ENCODE measurements around the genes TIGAR, C12orf4 and DYRK4.

GRCh38 chr12:3214345-3215383, 137.5 kb downstream of the TSPAN9 start:
- PRO-cap, result no peak

GRCh38 chr12:3299939-3300673, 190.9 kb upstream of the PRMT8 start:
- PRO-cap, result no peak

DNA sequence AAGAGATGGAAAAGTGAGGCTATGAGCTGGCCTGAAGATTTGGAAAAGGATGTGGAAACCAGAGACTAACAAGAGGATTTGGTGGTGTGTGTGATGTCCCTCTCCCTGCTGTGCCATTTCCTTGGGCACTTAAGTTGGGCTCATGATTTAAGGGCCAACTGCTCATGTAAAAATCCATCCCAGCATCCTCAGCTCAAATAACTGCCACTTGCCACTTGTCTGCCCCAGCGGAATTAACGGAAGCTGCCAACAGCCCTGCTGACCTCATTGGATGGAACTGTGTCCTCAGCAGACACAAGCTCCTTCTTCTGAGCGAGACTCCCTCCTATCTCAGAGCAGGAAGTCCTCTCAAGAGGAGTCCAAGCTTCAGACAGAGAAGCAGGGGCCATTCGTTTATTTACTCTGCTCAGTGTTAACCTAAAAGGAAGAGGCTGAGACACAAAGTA, 29.7 kb upstream of the PRMT8 start:
- PRO-cap, result no peak

DNA sequence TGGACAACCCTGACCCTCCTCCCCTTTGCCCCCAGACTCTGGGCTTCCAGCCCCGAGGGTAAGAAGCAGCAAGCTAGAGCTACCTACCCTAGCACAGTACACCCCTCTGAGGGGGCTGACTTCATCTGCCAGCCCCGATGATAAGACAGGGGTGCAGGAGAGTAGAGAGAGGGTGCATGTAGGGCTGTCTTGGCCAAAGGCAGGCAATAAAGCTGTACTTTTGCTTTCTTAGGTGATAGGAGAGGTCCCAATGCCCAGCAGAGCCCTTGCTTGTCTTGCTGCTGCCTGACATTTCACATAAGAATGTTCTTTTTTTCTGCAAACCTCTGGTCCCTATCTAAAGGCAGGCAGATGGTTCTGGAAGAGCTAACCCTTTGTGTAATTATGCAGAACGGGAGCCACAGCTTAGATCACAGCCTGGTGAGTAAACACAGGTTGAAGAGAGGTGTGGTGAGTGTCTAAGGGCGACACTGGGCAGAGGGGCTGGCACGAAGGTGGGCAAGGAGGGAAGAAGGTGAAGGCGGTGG, 42.6 kb downstream of the PRMT8 start:
- PRO-cap, result no peak

DNA sequence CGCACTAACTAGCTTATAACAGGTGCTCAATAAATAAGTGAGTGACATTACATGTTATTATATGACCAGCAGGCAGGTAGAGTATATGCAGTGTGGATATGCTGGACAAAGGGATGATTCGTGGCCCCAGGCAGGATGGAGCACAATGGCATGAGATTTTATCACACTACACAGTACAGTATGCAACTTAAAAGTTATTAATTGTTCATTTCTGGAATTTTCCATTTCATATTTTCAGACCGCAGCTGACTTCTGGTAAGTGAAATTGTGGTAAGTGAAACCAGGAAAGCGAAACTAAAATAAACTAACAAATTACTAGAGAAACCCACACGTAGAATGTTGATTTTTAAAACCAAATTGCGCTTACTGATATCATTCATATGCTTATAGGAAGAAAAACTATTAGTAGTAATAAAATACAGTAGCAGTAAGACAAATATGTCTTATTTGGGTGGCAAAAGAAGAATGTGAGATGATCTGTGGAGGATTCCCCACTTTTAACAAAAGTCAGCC, 3.3 kb downstream of the PARP11 start:
- PRO-cap, result no peak

DNA sequence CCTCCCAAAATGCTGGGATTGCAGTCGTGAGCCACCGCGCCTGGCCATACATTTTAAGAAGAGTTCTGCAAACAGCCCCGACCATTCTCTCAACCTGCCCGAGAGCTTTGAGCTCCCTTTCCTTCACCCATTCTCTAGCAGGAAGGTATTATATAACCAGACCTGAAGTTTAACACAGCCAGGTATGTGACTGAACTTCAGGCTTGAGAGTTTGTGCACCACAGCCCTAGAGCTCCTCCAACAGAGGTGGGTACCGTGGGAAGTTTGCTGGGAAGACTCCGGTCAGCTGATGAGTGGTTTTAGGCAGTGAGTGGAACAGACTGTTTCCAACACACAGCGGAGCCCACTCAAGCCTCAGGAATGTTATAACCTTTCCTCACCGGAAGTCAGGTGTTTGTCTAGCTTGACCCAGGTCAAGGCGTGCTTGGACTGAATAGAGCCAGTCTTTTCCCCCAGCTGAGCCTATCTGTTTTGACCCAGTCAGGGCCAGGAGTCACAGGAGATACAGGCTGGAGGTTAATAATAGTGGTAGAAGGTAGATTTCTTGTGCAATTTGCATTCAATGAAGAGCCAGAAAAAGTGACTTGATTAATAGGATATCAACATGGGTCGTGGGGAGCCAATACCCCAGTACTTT, 138.3 kb upstream of the PARP11 start:
- PRO-cap, result no peak

- PRO-cap, result no peak
Measured at GRCh38 chr12:4012779-4013108, 139.5 kb upstream of the PARP11 start.

GRCh38 chr12:4013312-4014057, 140.3 kb upstream of the PARP11 start:
- PRO-cap, result no peak

DNA sequence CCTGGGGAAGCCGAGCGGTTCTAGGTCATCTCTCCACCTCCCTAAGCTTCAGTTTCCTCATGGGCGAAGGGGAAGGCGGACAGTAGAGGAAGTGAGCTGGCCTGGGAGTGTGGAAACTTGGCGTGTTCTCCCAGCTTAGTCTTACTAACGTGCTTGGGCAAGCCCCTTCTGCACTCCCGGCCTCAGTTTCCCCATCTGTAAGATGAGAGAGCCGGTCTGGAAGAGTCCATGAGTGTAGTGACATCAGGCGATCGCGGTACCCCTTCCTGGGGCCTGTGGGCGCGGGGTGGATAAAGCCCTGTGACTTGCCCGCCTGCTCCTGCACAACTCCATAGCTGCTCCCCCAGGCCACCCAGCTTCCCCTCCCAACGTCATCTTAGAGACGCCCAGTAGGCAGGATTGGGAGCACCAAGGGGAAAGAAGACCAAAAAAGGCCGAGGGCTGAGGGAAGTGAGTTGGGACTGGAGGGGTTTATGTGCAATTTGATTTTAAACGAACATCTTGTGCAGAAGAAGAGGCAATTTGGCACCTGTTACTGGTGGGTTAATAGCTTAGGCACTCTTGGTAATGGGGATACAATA, 158.8 kb upstream of the PARP11 start:
- PRO-cap, result no peak

DNA sequence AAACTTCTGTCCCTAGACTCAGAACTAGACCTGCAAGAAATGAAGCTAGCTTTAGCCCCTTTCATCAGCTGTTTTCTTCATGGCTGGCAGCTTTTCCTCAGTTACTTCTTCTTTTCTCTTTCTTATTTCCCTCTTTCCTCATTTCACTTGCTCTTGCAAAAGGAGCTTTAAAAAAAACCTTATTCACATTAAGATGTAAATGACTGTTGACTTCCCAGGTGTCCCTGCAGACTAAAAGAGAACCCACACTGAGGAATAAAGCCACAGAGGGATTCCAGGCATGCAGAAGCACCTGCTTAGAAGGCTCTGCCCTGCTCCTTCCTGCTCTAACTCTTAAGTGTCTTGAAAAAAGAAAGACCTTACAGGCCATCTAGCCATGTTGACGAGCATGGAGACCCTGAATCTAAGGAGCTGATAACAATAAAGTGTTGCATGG, 69.7 kb upstream of the CCND2 start:
- PRO-cap, result no peak

GRCh38 chr12:4216938-4217482, 56.6 kb upstream of the CCND2 start:
- PRO-cap, result no peak

GRCh38 chr12:4271536-4272139, 1.9 kb upstream of the CCND2 start:
- PRO-cap, result unidirectional peak, minus-strand start at chr12:4271991

DNA sequence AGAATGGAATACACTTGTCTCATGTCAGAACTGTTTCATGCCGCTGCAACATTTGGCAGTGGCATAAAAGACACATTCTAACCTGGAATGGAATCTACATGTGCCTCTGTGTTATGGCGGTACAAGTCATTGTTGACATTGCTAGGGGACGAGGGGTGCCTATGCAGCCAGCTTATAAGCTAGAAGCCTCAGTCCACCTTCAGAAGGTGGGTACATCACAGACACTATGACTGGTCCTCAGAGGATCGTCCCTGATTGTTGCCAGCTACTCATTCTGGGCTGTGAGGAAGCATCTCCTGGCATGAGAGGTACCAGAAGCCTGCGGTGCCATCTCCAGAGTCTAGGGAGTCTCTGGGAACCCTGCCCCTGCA, 15.6 kb upstream of the TIGAR start:
- PRO-cap, result no peak

DNA sequence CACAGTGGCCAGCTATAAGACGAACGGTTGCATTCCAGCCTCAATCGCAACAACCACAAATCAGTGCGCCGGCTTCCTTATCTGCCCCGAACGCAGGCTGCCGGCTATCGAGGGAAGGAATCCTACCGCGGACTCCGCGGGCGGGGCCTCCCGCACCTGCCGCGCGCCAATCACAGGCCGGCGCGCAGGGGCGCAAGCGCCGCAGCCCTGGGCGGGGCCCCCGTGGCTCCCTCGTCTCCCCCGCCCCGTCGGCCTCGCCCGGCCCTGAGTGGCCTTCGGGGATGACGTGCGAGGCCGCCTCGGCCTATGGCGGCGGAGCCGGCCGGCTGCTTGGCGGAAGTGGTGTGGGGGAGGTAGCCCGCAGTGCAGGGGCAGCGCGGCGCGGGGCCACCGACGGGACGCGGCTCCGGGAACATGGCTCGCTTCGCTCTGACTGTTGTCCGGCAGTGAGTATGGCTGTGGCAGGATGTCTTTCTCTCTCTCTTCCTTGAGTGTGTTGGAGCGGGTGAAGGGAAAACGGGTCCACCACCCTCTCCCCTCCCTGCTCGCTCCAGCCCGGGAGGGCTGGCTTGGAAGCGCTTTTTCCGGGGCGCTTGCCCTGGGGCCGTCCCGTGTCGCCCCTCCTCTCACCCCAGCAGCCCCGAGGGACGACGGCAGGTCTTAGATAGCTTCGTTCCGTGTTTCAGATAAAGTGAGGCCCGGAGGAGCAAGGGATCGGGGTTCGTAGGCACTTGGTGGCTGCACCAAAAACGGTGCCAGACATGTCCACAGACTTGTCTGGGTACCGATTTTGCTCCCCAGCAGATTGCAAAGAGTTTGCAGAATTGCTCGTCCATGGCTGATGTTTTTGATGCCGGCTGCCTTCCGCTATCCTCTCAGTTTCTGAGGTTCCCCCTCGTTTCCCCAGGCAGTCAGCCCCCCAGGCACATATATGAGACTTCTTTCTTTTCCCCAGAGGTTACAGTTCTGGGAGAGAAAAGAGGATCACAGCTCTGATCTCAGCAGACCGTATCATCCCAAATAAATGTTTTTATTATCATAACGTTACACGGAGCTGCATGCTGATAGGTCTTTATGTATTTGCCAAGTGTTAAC, at the start of gene TIGAR:
Gene TIGAR, plus strand, starts transcription at position 356 of the 1,095 bp plus-strand sequence.
- PRO-cap, result bidirectional peak, plus-strand start at position 374 of the sequence, minus-strand start at position 94 of the sequence

- PRO-cap, result no peak
Measured at GRCh38 chr12:4441176-4442286, 4.1 kb downstream of the FGF6 start.

DNA sequence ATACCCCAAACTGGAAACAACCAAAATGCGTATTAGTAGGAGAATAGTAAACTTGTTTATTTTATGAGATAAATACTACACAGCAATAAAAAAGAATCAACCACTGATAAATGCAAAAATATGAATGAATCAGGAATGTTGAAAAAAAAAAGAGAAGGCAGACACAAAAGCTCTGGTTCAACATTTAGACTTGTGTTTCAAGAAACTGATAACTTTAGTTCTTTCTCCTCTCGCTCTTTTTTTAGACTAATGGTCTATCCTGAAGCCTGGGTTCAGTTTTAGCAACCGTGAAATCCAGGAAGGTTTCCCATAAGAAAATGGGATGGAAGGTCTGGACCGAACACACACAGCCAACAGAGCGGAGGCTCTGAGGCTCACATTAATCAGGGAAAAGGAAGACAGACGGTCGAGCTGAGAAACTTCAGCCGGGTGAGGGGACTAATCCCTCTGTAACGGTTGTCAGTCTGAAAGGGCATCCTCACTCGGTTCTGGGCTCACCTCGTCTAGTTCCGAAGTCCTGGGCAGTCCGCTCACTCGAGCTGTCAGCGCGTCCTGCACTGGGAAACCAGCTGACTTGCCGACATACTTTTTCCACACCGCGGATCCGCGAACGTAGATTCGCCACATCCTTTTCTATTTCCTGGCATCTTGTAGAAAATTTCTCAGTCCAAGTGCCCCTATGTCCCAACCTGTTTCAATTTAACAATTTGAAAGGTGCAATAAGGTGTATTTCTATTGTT, at the start of gene C12orf4:
Gene C12orf4, minus strand, starts transcription at position 559 of the 740 bp plus-strand sequence.
- PRO-cap, result unidirectional peak, minus-strand start at position 554 of the sequence

DNA sequence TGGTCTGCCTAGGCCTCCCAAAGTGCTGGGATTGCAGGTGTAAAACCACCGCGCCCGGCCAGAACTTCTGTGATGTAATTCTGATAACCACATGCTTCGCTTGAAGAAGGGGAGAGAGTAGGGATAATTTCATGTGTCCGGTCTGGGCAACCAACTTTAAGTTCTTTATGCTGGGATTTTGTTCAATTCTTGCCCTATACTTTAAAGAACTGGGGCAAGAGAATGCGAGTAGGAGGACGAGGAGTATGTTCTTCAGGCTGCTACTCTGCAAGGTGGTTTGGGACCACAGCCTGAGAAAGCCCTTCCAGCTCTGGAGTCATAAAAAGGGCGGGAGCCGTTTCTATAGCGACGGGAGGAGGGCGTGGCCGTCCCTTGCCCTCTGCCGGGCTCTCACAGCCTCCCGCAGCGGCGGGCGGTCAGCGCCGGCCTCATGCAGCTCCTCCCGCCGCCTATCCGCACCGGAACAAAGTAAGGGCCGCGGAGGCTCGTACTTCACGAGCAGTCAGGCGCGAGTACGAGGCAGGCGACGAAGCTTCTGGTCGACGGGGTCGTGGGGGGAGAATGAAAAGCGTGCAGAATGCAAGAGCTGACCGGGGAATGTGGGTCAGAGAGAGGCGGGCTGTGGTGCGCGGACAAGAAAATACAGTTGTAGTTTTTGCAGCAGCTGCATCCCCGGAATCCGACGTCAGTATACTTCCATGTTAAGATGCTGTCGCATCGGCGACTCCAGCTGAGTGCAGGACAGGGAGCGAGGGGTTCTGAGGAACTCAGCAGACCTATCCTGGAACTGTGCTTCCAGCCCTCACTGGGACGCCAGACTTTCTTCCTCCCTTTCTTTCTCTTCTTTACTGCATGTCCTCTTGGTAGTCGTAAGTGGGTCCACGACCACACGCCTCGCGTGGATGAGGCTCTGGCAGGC, at the start of gene DYRK4:
Gene DYRK4, plus strand, starts transcription at position 393 of the 919 bp plus-strand sequence.
- PRO-cap, result no peak

- PRO-cap, result unidirectional peak, plus-strand start at chr12:4604951
Measured at GRCh38 chr12:4604516-4605482, 42.8 kb downstream of the DYRK4 start.

DNA sequence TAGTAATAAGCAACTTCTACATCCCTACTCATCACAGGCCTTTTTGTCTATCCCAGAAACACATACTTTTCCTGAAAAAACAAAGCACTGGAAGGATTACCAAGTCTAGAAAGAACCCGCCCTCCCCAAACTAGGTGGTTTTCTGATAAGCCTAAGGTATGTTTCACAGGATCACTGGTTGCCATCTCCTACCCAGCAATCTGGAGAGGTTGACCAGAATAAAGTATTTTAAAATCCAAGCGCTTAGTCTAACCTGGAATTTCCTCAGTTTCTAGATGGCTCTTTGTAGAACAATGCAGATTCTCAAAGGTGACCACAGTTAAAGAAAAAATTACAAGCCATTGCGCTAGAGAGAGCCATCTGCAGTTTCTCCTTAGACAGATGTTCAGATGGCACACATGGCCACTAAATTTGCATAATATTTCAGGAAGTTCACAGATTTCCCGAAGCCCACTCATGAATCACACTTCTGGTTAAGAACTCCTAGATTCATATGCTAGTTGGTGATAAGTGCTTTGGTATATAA, 893 bp downstream of the AKAP3 start:
- PRO-cap, result no peak

DNA sequence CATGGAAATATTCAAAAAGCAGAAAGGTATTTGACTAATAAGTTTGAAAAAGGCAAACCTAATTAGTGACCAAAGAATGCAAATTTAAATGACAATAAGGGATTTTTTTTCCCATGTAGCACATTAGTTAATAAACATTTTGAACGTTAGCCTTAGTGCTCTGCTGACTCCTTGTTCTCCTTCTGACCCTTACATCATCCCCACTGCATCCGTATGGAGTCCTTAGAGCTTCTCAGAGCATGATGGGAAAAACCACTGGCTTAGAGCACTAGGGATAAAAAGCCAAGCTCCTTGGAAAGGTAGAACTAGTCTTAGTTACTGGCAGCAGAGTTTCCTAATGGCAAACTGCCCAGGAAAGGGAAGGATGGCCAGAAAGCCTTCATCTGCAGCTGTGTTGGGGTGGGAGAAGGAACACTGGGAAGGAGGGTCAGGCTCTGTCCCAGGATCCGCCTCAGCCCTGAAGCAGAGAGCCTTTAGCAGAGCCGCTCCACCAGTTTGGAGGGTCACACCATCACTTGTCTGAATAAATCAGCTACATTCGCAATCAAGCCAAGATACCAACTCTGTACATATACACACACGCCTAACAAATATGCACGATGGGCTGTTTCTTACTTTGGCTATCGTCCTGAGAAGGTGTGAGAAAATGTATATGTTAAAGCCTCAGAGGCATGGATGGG, 18.8 kb upstream of the GALNT8 start:
- PRO-cap, result no peak

Data from left common carotid artery plus branches (tissue), 1 donor.